Omental fat pad (tissue), 4 donors: ENCODE measurements around a stretch of chr5.

- PRO-cap, result no peak
- RAMPAGE, long total RNA, 4 experiments, result no peak in any of the 4 experiments
These were observed 131.6 kb downstream of the GPBP1 start for GRCh38 chr5:57305406-57305823.

- PRO-cap, result no peak
- RAMPAGE, long total RNA, 4 experiments, result no peak in any of the 4 experiments
These were observed 37.1 kb downstream of the ACTBL2 start for GRCh38 chr5:57445490-57445978.

DNA sequence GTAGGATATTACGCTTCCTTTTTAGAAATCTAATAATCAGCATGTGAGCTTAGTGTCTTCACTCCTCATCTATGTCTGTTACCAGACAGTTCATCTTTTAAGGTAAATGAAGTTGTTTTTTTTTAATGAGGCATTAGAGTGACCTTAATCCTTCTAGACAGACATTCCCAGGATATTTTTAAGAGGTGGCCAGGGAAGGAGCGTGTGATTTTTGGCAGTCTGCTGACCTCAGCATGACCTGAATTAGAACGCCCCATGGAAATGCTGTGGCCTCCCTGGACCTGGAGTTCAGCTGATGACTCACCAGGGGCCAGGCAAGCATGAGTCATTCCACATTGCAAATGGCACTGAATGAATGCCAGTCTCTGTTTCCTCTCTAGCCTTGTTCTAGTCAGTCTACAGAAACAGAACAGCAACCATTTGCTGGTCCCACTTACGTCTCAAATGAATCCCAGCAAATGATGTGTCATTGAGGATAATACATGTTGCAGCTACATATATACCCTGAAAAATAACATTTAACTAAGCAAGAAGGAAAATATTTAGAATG, 210.4 kb upstream of the ACTBL2 start:
- PRO-cap, result no peak
- RAMPAGE, long total RNA, 4 experiments, result no peak in any of the 4 experiments

- PRO-cap, result no peak
- RAMPAGE, long total RNA, 4 experiments, result no peak in any of the 4 experiments
These were observed 13.8 kb downstream of the PLK2 start for GRCh38 chr5:58446033-58446440.

DNA sequence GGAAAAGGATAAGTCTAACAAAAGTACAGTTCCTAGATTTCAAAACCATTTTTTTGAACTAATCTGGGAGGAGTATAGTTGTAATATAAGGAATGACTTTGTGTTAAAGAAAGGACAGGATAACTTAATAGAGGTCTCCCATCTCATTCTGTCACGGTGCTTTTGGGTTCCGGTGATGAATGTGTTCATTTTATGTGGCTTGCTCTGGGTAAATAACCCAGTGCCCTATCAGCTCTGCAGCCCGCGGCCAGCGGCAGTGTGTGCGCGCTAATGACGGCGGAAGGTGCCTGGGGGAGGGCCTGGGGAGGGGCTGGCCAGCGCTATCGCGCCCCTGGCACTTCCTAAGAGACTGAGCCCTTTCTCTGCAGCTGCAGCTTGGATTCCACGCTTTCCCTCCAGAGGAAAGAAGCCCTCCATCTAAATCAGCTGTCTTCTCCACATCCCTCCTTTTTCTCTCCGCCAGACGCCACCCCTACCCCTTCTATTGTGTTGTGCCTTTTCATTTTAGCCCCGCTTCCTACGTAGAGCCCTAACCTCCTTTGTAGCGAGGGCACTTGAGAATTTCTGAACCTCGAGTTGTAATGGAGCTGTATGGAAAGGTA, 958 bp upstream of the RAB3C start:
- PRO-cap, result no peak
- RAMPAGE, long total RNA, 4 experiments, result start-site peak on the plus strand in 2 of 4 experiments, centred at positions 347 to 361 of the sequence, 10 to 35 reads per replicate

DNA sequence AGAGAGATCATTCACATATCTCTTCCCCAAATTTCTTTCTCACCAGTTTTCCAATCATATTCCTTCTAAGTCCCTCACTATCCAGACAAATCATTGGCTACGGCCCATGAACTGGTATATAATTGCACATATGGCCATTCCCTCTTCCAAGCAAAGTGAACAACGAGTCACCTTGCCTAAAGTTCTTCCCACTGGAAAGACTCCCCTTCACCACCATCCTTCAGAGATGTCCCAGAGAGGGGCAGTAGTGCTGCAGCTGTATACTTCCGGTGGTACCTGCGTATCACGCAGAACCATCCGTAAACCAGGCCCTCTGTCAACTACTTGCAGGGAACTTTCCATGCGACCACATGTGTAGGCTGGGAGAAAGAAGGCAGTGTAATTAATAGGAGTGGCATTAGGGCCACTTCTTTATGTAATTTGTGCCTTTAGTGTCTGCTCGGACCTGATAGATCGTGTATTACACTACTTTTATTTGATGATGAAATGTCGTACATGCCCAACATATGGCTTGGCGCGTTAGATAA, 400.1 kb downstream of the RAB3C start:
- PRO-cap, result no peak
- RAMPAGE, long total RNA, 4 experiments, result no peak in any of the 4 experiments

GRCh38 chr5:59016186-59016454, 433.2 kb downstream of the RAB3C start:
- PRO-cap, result no peak
- RAMPAGE, long total RNA, 4 experiments, result no peak in any of the 4 experiments

GRCh38 chr5:59042293-59042552, 459.3 kb downstream of the RAB3C start:
- PRO-cap, result no peak
- RAMPAGE, long total RNA, 4 experiments, result no peak in any of the 4 experiments

- PRO-cap, result no peak
- RAMPAGE, long total RNA, 4 experiments, result no peak in any of the 4 experiments
These were observed 510.1 kb downstream of the RAB3C start for GRCh38 chr5:59092874-59093526.

DNA sequence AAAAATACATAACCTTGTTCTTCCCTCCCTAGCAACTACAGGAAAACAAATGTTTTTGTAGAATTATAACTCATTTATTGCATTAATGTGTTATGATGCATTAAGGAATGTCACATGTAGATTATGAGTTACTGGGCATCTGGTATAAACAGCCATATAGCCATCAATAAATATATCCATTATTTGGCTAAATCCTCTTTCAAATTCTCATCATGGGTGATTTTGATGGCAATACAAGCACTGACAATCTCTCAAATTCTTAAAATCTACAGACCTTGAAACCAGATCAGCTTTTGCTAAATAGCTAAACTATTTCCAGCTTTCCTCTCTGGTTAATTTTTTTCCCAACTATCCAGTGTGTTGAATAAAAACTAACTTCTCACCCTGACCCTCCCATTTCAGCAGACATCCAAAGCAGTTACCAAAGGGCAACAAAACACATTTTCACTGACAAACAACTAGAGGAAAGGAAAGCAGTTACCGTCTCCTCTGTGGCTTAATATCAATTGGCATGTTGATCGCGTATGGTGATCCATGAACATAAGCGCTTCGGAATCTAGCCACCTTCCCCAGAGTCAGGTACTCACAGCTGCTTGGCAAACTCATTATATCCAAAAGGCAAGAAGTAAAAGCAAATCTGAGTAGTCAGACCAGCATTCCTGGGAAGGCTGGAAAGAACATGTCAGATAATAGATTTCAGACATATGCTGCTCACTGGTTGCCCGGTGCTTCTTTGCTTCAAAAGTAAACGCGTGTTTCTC, 463.5 kb downstream of the PDE4D start:
- PRO-cap, result no peak
- RAMPAGE, long total RNA, 4 experiments, result no peak in any of the 4 experiments

- PRO-cap, result no peak
- RAMPAGE, long total RNA, 4 experiments, result no peak in any of the 4 experiments
These were observed 441.7 kb downstream of the PDE4D start for GRCh38 chr5:59451629-59452412.

DNA sequence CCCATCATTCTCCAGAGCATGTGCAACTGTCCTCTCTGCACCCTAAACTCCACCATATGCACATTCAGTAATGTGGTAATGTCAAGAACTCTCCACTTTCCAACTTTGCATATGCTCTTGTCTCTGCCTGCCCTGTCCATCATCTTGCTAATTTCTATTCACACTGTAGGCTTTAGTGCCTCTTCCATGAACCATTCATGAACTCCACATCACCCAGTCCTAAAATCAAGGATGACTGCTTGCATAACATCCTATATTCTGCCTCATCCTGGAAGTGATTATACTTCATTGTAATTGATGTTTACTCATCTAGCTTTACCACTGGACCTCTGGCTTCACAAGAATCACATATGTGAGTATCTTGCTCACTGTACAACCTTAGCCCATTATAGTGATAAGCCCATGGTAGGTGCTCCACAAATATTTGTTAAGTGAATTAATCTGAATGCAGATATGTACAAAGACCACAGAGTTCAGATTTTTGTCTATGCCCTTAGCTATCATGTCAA, 354.7 kb downstream of the PDE4D start:
- PRO-cap, result no peak
- RAMPAGE, long total RNA, 4 experiments, result no peak in any of the 4 experiments

GRCh38 chr5:59584776-59585346, 308.7 kb downstream of the PDE4D start:
- PRO-cap, result no peak
- RAMPAGE, long total RNA, 4 experiments, result no peak in any of the 4 experiments

- PRO-cap, result no peak
- RAMPAGE, long total RNA, 4 experiments, result no peak in any of the 4 experiments
These were observed 305.6 kb downstream of the PDE4D start for GRCh38 chr5:59587958-59588352.

GRCh38 chr5:59617385-59617752, 276.2 kb downstream of the PDE4D start:
- PRO-cap, result no peak
- RAMPAGE, long total RNA, 4 experiments, result no peak in any of the 4 experiments

- PRO-cap, result no peak
- RAMPAGE, long total RNA, 4 experiments, result no peak in any of the 4 experiments
These were observed 270.9 kb downstream of the PDE4D start for GRCh38 chr5:59622612-59623138.

- PRO-cap, result no peak
- RAMPAGE, long total RNA, 4 experiments, result no peak in any of the 4 experiments
These were observed 251.0 kb downstream of the PDE4D start for GRCh38 chr5:59642597-59642940.

GRCh38 chr5:59667680-59668457, 225.7 kb downstream of the PDE4D start:
- PRO-cap, result no peak
- RAMPAGE, long total RNA, 4 experiments, result no peak in any of the 4 experiments

DNA sequence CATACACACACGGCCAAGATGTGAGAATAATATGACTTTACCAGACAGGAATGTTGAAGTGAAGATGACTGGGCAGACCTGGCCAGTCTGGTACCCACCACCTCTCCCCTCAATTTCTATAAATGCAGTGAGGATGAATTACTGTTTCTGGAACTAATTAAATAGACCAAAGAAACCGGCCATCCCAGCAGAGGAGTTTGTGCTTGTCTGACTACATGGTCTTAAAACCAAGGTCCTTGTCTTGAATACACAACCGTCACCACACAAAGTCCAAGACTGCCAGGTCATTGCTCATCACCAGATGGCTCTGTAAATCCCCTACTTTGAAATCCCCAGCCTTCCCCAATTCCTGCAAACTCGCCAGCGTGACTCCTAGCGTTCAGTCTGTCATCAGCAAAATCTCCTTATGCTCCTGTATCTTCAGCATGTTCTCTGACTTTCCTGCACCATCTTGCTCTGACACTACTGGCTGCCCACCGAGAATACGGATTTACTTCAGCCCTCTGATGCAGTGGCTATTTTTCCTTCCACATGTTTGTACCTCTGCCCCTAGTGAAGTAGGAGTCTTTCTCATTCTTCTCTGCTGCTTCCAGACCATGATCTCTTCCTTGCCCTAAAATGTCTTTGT, 147.1 kb downstream of the PDE4D start:
- PRO-cap, result no peak
- RAMPAGE, long total RNA, 4 experiments, result no peak in any of the 4 experiments

GRCh38 chr5:59767947-59769094, 125.2 kb downstream of the PDE4D start:
- PRO-cap, result no peak
- RAMPAGE, long total RNA, 4 experiments, result no peak in any of the 4 experiments